SJCRH30 (cell line): Measurements from ENCODE around the genes MAPK12, LMF2 and MAPK8IP2.

DNA sequence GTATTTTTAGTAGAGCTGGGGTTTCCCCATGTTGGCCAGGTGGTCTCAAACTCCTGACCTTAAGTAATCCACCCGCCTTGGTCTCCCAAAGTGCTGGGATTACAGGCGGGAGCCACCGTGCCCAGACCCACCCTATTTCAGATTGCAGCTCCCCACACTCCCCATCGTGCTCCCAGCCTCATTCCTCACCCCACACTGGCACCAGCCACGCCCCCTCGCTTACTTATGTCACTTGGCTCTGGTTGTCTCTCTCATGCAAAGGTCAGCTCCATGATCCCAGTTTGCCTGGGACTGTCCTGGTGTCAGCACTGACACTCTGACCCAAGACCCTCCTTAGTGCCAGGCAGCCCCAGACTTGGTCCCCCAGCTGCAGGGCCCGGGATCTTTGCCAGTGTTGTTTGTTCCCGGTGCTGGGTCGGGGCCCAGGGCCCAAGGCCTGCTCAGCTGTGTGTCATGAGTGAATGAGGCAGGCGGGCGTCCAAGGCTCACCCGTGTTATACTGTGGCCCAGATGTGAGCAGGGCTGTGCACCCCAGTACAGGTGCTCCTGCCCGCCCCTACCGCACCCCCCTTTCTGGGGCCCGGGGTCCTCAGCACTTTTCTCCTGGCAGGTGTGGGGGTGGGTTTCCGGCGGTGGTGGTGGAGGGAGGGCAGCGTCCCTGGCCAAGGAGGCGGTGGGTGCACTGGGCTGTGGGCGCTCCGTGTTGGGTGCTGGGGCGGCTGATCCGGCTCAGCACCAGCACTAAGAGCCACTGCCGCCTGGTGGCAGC, 19.6 kb downstream of the IL17REL start:
- RAMPAGE, long total RNA = no peak

GRCh38 chr22:50027933-50028592, 15.5 kb upstream of the IL17REL start:
- RAMPAGE, long total RNA = no peak

- RAMPAGE, long total RNA = no peak
Observed at GRCh38 chr22:50191099-50191731, 5.5 kb downstream of the TRABD start.

DNA sequence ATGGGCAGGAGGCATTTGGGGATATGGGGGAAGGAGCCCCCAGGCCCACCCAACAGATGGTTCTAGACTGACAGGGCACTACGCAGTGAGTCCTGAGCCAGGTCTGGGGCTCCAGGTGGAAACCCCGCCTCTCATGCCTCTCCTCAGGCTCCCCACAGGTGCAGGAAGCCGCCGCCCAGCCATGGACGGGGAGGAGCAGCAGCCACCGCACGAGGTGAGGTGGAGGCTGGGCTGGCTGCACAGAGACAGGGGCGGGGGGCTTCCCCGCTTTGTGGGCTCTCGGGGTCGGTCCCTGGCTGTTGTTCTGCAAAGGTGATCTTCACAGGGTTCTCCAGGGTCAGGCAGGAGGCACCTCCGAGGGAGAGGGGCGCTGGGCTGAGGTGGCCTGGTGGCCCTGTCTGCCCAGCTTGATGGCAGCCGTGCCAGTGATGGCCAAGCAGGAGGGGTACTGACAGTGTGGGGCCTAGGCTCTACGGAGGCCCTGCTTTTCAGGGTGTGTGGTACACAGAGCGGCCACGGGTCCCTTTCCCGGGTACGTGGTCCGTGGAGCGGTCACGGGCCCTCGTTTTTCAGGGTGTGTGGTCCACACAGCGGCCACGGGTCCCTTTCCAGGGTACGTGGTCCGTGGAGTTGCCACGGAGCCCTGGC, 7.3 kb downstream of the TRABD start:
- RAMPAGE, long total RNA = no peak

- RAMPAGE, long total RNA = no peak
Observed at GRCh38 chr22:50209129-50209841, 8.5 kb downstream of the SELENOO start.

GRCh38 chr22:50225616-50226254, 19.1 kb downstream of the TUBGCP6 start:
- RAMPAGE, long total RNA = no peak

- RAMPAGE, long total RNA = no peak
Observed at GRCh38 chr22:50237406-50237833, 7.4 kb downstream of the TUBGCP6 start.

DNA sequence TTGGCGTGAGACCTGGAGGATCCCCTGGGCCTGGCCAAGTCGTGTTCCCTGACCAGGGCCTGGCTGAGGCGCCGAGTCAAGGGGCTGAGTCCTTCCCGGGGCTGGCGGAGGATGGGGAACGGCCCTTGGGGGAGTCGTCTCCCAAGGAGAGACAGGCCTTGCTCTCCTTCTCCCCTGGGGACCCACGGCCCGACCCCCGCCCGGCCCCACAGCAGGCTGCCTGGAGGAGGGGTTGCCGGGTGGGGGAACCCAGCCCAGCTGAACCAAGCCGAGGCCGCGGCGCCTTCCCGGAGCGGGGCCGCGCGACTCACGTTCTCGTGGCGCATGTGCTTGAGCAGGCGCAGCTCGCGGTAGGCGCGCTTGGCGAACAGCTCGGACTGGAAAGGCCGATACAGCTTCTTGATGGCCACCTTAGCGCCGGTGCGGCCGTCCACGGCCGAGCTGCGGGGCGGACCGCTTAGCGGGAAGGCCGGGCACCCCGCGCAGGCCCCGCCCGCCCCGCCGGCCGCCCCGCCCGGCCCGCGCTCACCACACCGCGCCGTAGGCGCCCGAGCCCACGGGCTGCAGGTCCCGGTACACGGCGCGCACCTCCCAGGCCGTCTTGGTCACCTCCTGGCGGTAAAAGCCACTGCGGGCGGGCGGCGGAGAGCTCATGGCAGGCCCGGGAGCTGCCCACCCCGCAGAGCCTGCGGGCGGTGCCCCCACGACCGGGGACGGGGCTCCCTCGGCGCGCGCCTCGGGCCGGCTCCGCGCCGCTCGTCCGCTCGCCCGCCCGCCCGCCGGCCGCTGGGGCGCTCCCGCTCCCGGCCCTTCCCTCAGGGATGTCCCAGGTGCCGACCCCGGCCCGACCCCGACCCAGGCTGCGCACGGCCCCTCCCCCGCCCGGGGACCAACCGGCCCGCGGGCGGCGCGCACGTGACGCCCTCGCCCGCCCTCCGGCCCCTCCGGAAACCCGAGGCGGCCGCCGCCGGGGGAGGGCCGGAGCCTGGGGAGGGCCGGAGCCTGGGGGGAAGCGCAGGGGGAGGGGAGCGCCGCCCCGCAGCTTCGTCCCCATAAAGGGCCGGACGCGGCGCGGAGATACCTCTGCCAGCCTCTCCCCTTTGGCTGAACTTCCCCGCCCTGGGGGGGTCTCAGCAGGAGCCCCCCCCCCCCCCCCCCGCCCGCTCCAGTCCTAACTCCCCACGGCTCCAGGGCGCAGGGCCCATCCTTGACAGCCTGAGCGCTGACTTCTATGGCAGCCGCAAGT, at the start of gene MAPK12:
Gene MAPK12, minus strand, starts transcription at position 828 of the 1,246 bp plus-strand sequence.
- RAMPAGE, long total RNA = no peak

DNA sequence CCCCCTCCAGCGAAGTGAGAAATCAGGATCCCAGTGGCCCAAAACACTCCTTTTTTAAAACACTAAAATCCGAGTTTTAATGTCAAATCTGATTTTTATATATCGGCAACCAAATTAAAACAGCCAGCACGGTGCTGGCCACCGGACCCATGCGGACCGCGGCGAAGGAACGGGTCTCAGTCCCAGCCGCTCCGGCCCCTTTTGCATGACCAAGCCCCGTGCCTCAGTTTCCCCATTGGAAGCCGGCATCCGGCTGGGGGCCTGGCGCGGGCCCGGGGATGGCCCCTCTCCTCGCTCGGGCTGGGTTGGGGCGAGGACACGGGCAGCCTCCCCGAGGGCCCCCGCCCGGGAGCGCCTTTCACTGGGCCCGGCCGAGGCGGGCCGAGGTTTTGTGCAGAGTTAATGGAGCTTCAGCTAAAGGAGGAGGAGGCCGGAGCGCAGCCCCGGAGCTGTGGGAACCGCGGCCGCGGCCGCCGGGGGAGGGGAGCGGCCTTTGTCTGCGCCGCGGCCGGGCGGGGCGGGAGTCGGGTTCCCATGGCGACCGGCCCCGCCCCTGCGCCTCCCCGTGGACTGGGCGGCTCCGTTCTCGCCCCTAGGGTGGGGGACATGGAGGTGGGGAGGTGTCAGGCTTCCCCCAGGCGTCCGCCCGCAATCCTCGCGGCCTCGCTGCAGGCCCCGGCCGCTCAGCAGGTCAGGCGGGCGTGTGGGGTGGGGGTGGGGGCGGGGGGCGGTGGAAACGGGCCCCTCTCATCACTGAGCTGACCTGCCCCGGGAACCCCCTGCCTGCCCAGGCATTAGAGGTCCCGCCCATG, 1.3 kb upstream of the MAPK11 start:
- RAMPAGE, long total RNA = no peak

GRCh38 chr22:50298819-50299072, 8.7 kb downstream of the PLXNB2 start:
- RAMPAGE, long total RNA = no peak

- RAMPAGE, long total RNA = no peak
Observed at GRCh38 chr22:50400565-50401043, 57.5 kb downstream of the PPP6R2 start.

- RAMPAGE, long total RNA = no peak
Observed at GRCh38 chr22:50461472-50462159, 13.2 kb downstream of the SBF1 start.

DNA sequence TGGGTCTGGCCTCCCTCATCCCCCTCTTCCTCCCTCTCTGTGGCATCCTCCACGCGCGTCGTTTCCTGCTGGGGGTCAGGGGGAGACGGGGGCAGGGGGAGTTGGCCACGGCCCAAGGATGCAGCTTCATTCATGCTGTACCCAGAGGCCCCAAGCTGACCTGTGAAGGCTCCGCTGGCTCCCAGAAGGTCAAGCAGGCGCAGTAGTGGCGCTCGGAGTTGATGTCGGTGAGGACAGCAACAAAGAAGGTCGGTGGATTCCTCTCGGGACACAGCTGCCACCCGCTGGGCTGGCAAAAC, 7.3 kb downstream of the SBF1 start:
- RAMPAGE, long total RNA = no peak

- RAMPAGE, long total RNA = no peak
Observed at GRCh38 chr22:50507401-50507851, at the start of gene LMF2. Gene LMF2, minus strand, starts transcription at chr22:50507702.

DNA sequence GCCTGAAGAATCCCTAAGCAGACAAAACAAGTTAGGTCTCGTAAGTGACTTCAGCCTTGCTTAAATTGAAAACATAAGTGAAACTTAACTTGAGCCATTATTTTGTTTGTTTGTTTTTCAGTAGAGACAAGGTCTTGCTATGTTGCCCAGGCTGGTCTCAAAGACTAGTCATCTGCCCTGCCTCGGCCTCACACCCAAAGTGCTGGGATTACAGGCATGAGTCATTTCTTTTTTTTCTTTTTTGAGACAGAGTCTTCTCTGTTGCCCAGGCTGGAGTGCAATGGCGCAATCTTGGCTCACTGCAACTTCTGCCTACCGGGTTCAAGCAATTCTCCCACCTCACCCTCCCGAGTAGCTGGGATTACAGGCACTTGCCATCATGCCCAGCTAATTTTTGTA, 4.1 kb upstream of the KLHDC7B start:
- RAMPAGE, long total RNA = no peak

- RAMPAGE, long total RNA = no peak
Observed at GRCh38 chr22:50544713-50545534, 775 bp upstream of the KLHDC7B start.

- RAMPAGE, long total RNA = no peak
Observed at GRCh38 chr22:50581559-50581986, 1.1 kb downstream of the CHKB start.

DNA sequence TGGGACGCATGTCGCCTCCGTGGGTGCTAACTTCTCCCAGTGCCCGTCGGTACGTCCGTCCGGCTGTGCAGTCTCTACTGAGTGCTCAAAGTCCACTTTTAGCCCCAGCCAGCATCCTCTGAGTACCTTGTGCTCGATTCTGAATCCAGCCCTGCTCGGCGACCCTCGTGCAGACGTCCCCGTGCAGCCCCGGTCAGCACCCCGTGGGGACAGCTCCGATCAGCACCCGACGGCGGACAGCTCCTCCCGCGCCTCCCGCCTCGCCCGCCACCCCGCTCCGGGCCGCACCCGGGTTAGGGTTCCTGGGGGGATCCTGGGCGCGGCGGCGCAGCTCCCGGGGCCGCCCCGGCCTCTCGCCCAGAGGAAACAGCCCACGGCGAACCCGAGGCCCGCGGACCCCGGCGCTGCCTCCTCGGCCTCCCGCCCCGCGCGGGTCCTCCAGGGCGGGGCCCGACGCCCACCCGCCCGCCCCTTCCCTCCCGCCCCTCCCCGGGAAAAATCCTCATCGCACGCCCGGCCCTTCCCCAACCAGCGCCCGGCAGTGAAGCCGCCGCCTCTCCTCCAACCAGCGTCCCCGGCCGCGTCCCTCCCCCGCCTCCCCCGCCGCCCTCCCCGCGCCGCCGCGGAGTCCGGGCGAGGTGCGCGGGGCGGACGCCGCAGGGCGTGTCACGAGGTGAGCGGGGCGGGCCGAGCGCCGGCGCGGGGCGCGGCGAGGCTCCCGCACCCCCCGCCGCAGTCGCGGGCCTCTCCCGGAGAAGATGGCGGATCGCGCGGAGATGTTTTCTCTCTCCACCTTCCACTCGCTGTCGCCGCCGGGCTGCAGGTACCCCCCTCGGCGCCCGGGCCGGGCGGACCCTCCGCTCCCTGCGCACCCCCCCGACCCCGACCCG, at the start of gene MAPK8IP2:
Gene MAPK8IP2, plus strand, starts transcription at position 733 of the 890 bp plus-strand sequence.
- RAMPAGE, long total RNA = no peak

- RAMPAGE, long total RNA = no peak
Observed at GRCh38 chr22:50612344-50613063, 11.9 kb downstream of the MAPK8IP2 start.

- RAMPAGE, long total RNA = no peak
Observed at GRCh38 chr22:50697203-50698044, 40.6 kb upstream of the ACR start.